Epithelial cell of prostate (primary cell): Measurements from ENCODE around the gene RNF44.

DNA sequence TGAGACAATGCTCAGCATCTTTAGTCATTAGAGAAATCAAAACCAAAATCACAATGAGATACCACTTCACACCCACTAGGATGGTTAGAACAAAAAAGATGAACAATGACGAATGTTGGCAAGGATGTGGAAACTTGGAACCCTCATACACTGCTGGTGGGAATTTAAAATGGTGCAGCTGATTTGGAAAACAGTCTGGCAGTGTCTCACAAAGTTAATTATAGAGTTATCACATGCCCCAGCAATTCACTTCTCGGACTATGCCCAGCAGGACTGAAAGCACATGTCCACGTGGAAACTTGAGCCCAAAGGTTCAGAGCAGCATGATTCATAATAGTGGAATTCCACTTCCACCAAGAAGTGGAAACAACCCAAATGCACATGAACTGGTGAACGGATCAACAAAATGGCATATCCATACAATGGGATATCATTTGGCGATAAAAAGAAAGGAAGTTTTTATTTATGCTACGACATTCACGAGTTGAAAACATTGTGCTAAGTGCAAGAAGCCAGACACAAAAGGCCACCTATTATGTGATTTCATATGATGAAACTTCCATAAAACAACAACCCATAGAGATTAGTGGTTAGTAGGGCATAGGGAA is 84.9 kb upstream of the HRH2 start:
- RRBS = no CpG with 5 or more reads among the region's 7 CpGs

GRCh38 chr5:175746716-175747224 is 88.9 kb downstream of the HRH2 start:
- RRBS = no CpG with 5 or more reads among the region's 2 CpGs

GRCh38 chr5:176198964-176199679 is 39.1 kb upstream of the SIMC1 start:
- RRBS = no CpG with 5 or more reads among the region's 72 CpGs

- RRBS = no CpG with 5 or more reads among the region's 11 CpGs
Measured at GRCh38 chr5:176221105-176221553, 17.1 kb upstream of the SIMC1 start.

GRCh38 chr5:176270229-176270708 is 32.0 kb downstream of the SIMC1 start:
- RRBS = no CpG with 5 or more reads among the region's 2 CpGs

DNA sequence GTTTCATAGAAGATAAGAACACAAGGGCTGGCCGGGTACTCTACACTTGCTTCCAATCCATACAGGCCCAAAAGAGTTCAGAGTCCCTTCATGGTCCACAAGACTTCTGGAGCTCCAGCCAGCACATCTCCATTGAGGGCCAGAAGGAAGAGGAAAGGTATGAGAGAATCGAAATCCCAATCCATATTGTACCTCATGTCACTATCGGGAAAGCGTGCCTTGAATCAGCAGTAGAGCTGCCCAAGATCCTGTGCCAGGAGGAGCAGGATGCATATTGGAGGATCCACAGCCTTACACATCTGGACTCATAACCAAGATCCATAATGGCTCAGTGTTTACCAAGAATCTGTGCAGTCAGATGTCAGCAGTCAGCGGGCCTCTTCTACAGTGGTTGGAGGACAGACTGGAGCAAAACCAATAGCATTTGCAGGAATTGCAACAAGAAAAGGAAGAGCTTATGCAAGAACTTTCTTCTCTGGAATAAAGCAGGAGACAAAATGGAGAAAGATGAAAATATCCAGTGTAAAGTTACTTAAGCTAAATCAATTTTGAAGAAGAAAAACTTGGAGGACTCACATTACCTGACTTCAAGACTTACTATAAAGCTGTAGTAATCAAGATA is 52.9 kb downstream of the KIAA1191 start:
- RRBS = no CpG with 5 or more reads among the region's 5 CpGs

DNA sequence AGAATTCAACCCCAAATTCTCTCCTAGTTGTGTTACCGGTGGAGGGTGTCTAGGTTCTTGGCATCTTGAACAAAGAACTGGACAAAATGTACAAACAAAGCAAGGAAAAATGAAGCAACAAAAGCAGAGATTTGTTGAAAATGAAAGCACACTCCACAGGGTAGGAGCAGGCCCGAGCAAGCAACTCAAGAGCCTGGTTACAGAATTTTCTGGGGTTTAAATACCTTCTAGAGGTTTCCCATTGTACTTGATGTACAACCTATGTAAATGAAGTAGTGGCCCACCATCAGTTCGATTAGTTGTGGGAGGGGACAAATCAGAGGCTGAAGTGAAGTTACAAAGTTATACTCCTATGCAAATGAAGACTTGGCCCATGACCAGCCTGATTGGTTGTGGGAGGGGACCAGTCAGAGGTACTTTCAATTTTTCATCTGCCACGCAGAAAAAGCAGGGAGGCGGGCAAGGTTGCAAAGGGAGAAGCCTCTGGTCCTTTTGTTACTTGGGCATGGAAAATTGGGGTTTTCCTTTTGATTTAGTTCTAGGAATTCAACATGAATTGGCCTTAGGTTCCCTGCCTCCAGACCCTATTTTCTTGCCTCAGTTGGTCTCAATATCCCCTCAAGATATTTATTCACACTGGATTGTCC is 43.7 kb downstream of the KIAA1191 start:
- RRBS = no CpG with 5 or more reads among the region's 5 CpGs

DNA sequence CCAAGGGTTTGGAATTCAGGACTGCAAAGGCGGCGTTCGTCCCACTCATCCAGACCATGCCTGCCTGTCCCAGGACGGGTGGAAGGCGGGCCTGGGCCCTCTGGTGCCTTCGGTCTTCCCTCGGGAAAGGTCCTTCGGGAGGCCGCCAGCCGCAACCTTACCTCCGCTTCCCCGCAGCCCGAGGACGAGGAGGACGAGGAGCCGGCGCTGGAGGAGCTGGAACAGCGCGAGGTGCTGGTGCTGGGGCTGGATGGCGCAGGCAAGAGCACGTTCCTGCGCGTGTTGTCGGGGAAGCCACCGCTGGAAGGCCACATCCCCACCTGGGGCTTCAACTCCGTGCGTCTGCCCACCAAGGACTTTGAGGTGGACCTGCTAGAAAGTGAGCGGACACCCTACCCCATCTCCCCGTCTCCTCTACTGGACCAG is 929 bp downstream of the ARL10 start:
- RRBS = no CpG with 5 or more reads among the region's 29 CpGs

DNA sequence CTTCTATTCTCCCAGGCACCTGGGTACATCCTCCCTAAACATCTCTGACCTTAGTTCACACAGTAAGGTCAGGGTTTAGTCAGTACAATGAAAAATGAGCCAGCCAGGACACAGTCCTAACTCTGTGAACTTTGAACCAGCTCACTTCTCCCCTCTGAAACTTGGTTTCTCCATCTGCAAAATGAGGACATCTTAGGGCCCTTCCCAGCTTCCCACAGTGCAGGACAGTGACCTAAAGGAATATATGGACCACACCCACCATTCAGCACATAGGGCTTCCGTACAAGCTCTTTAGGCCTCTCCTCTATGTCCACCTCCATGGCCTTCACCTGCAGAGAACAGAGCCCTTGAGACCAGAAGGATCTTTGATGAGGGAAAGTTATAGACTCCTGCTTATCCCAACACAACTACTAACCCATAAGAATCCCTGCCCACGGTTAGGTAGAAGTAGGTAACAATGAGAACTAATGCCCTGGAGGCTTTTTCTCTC is 1.8 kb downstream of the NOP16 start:
- RRBS = no CpG with 5 or more reads among the region's 2 CpGs

DNA sequence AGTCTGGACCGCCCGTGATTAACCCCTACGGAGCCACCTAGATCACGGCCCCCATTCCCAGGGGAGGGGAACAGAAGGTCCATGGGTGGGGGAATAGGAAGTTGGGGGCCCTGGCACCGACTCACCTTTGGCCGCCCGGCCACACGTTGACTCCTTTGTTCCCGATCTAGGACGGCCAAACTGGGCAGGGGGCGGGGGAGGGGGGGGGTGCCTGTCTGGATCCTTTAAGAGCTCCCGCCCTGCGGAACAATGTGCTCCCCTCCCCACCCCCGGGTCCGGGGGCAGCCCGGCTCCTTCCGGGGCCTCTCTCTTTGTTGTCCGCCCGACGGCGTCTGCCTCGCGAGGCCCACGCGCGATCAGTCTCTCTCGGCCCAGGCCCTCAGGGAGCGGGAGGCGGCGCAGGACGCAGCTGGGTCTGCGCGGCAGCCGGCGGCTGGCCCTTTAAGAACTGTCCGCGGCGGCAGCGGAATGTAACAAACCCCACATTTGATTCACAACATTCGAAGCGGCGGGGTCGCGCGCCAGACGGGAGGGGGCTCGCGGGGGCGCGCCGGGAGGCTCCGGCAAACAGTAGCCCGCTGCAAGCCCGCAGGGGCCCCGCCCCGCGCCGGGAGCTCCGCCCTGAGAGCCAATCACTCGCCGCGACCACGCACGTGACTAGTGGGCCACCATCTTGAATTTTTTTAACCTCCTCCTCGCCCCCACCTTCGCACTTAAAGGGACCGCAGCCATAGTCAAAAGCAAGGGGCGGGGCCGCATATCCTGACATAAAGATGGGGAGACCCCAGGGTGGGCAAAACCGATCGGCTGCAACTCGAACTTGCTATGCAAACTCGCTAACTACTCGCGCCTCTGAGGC is at the start of gene RNF44:
RNF44 (minus strand) TSS at position 588 of the 859 bp plus-strand sequence.
- RRBS = under 1% methylated on average over 7 of the region's 75 CpGs

- RRBS = no CpG with 5 or more reads among the region's 11 CpGs
Measured at GRCh38 chr5:176541388-176542098, 4.3 kb upstream of the RNF44 start.

GRCh38 chr5:176846375-176846903 is 36.1 kb downstream of the UNC5A start:
- RRBS = 38% methylated on average over 4 of the region's 10 CpGs

DNA sequence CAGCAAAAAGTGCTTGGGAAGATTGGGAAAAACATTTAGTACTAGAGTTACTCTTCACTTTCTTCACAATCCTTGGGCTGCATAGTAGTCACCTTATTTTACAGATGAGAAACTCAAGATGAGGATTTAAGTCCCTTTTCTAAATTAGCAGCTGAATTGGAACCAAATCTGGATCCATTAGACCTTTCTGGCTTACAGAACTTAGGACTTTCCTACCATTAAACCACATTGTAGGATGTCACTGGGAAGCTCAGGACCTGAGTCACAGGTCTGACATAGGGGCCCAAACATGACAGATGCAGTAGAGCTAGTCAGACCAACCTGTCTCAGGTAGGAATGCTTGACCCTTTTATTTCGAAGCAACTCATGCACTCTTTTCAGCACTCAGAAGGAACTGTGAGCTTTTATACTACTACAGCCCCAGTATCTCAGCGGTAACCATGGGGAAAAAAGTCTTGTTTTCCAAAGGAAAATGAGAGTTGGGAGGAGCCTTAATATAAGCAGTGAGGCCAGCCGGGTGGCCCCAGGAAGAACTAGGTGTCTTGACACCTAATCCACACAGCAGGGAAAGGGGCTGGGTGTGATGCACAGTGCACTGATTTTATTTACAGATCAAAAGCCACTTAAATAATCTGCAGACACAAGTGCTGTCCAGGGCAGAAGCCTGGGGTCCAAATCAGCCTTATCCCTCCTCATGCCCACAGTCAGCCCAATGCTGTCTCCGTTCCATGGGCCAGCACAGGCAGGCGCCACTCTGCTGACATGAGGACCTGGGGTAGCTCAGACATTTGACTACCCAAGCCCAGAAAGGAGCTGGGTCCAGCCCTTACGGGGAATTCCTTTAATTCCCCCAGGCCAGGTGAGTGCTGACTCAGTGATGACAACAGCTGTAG is 2.4 kb downstream of the RAB24 start:
- RRBS = no CpG with 5 or more reads among the region's 6 CpGs

DNA sequence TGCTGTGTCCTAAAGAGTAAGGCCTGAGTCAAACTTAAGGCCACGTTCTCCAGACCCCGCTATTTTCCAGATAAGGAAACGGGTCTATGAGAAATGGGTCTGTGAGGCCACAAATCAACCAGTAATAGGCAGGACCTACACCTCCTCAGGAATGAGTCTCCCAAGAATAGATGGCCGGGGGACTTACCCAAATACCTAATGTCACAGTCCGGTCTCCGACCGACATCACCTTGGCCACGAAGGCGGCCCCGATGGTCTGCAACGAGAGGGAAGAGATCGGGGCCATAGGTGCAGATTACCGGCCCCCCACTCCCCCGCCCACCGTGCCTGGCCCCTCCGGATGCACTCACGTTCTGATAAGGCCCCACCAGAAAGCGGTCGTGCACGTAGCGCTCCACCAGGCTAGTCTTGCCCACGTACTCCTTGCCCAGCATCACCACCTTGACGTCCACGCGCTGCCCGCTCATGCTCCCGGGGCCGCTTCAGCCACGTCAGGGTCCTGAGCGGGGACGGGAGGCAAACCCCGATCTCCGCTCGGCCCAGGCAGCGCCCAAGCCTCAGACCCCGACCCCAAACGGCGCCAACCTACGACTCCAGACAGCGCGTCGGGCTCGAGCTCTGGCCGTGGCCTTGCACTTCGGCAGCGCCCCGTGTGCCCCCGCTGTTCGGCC is 562 bp downstream of the RAB24 start:
- RRBS = 2% methylated on average over 10 of the region's 49 CpGs

DNA sequence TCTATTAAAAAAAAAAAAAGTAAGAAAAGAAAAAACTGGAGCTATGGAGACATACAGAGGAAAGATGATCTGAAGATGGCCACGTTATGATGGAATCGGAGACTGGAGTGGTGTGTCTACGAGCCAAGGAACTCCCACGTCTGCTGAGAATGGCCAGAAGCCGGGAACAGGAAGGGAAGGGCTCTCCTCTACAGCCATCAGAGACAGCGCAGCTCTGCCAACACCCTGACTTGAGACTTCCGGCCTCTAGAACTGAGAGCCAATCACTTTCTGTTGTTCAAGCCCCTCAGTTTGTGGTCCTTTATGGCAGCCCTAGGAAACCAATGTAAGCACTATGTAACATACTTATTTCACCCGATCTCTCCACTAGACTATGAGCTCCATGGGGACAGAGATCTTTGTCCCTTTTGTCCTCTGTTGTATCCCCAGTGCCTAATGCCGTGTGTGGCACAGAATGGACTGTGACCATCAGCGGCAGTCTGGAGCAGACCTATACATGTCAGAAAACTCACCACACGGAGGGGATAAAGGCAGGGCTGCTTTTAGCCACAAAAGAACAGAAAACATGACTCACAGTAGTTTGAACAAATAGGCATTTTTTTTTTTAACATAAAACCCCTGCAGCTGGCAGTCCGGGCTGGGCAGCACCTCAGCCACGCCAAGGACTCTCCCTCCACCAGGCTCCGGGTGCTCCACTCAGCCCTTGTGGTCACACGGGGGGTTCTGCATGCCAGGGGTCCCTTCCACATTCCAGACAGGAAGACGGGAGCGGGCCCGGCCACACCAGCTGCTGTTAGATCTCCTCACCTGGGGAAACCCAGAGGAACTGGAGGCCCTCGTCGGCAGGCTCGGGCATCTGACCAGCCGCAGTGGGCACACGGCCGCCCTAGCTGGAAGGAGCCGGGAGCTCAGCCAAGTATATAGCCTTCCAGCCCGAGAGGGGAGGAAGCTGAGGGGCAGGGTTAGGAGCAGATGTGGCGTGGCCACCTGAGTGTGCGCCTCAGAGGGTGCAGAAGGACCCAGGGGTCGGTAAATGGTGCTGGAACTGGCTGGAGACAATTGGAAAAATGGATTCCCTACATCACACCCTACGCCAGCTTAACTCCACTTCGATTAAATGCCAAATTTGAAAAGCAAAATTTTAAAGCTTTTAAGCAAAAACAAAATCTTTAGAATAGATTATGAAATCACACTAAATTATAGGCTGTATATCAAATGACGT is 16.2 kb upstream of the MXD3 start:
- RRBS = 63% methylated on average over 10 of the region's 32 CpGs

DNA sequence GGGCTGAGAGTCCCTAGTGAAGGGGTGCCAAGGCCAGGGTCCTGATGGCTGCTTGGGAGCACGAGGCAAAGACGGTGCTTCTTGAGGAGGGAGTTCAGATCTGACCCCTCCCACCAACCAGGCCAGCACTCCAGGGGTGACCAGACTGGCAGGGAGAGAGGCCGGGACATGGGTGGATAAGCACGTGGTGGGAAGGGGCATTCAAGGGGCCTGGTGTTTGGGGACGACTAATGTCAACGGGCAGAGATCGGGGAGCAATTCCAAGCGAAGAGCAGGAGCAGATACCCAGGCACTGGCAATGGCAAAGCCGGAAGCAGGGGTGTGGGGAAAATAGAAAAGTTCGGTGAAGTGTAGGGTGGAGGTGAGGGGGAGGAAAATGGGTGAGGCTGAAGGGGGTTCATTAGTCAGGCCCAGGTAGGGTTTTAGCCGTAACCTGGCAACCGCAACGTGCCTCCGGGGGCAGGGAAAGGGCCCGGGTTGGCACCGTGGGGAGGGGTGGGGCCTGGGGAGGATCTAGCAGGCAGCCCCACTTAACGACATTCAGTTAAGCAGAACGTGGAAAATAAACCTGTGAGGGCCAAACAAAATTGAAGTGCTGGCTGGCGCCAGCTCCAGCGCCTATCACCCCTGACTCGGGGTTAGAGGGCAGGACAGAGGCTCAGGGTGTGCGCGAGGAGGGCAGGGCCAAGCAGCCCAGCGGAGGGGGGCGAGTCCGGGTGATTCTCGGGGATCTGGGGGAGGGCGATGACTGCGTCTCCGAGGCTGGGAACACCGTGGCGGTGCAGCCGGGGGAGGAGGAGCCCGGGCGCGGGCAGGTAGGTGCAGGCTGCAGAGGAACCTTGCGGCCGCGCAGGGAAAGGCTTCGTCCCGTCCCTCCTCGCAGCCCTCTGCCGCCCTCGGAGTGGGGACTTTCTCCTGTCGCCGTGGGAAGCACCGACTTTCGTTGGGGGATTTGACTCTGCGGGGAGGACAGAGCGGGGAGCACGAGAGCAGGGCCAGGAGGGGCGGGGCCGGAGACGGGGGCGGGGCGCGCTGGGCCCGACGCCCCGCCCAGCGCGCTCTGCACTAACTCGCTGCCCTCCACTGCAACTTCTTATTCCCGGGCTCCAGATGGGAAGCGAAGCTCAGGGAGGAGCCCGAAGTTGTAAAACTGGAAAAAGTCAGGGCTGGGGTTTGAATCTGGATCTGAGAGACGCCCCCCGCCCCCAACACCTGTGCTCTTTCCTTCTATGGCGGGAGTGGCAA is 5.0 kb downstream of the RGS14 start:
- RRBS = under 1% methylated on average over 16 of the region's 69 CpGs

GRCh38 chr5:177403272-177404272 is 3.1 kb upstream of the PFN3 start:
- RRBS = 2% methylated on average over 26 of the region's 106 CpGs

DNA sequence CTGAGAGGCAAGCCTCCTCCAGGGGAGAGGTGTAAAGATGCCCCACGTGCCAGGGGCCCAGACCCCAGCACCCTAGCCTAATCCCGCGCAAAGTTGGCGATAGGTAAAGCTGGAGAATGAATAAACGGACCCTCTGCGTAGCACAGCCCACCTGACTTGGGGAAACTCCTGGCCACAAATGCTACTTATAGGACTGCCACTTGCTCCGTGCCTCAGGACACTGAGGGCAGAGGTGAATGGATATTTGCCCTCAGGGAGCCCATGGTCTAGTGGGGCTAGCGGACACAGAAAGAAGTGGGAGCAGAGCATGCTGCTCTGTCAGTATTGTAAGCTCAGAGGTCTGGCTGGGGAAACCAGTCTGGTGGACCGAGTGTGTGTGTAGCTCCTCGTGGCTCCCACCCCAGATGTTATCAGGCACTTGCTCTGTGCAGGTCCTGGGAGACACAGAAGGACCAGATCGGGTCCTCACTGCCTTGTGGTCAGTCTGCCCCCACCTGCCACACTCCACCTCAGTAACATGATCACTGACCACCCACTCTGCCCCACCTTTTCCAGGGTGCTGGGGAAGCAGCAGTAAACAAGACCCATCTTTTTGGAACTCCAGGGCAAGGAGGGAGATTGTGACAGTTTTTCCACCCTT is 841 bp downstream of the GRK6 start:
- RRBS = no CpG with 5 or more reads among the region's 11 CpGs

DNA sequence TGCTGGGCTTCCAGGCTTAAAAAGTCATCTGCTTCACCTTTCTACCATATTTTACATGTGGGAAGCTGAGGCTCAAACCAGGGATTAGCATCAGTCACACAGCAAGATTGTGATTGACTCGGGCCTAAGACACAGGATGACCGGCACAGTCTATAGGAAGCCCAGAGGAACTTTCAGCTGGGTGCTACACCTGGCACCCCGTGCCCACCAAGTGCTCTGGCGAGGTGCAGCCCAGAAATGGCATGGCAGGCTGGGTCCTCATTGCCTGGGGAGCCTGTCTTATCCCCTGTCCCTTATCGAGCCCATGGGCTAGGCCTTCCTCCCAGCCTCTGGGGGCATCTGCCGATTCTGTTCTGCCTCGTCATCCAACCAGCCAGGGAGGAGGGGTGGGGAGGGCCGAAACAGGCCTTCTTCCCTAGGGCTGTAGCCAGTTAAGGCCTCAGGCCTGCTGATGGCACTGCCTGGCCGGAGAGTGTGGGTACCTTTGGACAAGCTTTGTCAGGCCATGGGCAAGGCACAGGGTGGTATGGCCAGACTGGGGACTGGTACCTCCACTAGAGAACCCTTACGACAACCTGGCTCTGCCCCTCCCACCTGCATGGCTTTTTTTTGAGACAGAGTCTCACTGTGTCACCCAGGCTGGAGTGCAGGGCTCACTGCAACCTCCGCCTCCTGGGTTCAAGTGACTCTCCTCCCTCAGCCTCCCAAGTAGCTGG is 1.5 kb downstream of the GRK6 start:
- RRBS = no CpG with 5 or more reads among the region's 11 CpGs

DNA sequence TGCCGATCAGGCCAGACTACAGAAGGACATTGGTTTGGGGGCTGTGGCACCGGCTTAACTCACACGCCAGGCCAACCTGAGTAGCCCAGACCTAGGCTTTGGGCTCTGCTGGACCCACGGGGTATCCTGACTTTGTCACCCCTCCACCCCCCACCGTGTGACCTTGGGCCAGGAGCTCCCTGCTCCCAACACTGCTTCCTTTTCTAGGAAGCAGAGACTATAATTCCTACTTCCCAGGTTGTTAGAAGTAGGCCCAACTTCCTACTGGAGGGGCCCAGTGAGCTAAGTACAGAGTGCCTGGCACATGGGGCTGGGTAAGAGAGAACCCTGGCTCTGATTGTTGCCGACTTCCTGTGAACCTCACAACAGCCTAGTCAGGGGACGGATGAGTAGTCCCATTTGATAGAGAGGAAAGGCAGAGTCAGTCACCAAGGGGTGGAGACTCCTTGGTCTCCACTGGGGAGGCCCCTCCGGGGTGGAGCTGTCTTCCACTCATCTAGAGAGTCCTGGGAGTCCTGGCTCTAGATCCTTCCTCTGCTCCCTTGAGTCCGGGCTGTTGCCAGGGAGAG is 7.8 kb downstream of the GRK6 start:
- RRBS = 92% methylated on average over 2 of the region's 9 CpGs